Subcutaneous adipose tissue (tissue), 3 donors: ENCODE data around the genes TAPBPL, RBP5 and ACSM4.

DNA sequence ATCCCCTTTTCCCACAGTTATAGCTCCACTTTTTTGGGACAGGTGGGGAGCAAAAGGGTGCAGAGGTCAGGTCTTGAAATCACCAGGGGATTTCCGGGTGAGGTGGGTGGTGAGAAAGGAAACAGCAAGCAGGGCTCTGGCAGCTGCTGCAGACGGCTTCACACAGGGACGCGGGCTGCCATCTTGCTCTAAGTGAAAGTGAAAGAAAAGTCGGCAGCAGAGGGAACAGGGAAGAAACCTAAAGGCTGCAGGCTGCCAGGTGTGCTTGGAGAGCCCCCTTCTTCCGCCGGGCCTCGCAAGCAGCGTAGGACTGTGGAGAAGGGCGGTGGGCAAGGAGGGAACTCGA lies at the start of gene TAPBPL:
Gene TAPBPL, plus strand, starts transcription at position 151 of the 346 bp plus-strand sequence.
- PRO-cap: unidirectional peak, plus-strand start at position 151 of the sequence; bidirectional peak, plus-strand start at position 216 of the sequence, minus-strand start at position 179 of the sequence
- RAMPAGE, long total RNA, 3 experiments: start-site peak on the plus strand in 3 of 3 experiments, centred at positions 184 to 218 of the sequence, 19 to 71 reads per replicate

DNA sequence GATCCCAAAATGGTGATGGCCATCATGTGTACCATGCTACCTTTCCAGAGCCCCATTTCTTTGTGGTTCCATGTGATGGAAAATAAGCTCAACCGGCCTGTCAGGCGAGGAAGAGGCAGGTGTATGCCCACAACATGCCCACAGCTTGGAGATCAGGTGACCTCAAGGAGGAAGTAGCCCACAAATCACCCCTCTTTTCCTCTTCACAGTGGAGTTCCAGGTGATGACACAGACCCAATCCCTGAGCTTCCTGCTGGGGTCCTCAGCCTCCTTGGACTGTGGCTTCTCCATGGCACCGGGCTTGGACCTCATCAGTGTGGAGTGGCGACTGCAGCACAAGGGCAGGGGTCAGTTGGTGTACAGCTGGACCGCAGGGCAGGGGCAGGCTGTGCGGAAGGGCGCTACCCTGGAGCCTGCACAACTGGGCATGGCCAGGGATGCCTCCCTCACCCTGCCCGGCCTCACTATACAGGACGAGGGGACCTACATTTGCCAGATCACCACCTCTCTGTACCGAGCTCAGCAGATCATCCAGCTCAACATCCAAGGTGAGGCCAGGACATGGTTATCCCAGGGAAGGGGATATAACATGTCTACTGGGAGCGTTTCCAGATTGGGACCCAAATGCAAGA lies 5.5 kb downstream of the TAPBPL start:
- PRO-cap: no peak
- RAMPAGE, long total RNA, 3 experiments: no peak in any of the 3 experiments

DNA sequence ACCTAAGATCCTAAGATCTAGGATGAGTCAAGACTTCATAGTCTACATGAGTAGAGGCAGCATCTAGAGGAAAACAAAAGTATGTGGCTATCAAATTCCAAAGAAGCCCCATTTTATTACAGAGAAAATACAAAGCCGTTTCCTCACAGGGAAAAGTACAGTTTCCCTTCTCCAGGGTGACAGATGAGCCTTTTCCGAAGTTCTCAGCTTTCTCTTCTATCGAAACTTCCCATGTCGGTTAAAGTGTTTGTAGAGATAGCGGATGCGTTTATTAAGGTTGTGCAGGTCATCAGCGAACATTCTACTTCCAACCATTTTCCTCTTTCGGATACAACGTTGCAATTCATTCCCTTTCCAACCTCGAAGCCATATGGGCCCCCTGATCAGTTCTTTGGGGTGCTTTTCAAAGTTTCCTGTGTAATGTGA lies 994 bp downstream of the MRPL51 start:
- PRO-cap: no peak
- RAMPAGE, long total RNA, 3 experiments: no peak in any of the 3 experiments

GRCh38 chr12:6541647-6542046 lies 7.3 kb downstream of the GAPDH start:
- PRO-cap: no peak
- RAMPAGE, long total RNA, 3 experiments: no peak in any of the 3 experiments

DNA sequence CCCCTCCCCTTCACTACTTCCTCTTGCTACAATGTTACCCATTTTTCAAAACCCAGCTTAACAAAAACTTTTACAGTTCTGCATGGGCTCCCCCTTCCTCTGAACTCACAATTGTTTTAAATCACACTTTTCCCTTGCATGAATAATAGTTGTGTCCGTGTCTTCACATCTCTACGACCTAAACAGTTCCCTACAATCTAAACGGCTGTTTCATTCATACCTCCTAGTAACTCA lies 705 bp downstream of the NOP2 start:
- PRO-cap: no peak
- RAMPAGE, long total RNA, 3 experiments: no peak in any of the 3 experiments

GRCh38 chr12:6575599-6575899 lies 7.5 kb upstream of the NOP2 start:
- PRO-cap: no peak
- RAMPAGE, long total RNA, 3 experiments: no peak in any of the 3 experiments

GRCh38 chr12:6581038-6581541 lies 13.0 kb upstream of the NOP2 start:
- PRO-cap: no peak
- RAMPAGE, long total RNA, 3 experiments: no peak in any of the 3 experiments

- PRO-cap: no peak
- RAMPAGE, long total RNA, 3 experiments: no peak in any of the 3 experiments
Measured at GRCh38 chr12:6593440-6593639, 13.8 kb downstream of the CHD4 start.

- PRO-cap: no peak
- RAMPAGE, long total RNA, 3 experiments: no peak in any of the 3 experiments
Measured at GRCh38 chr12:6601860-6602287, 5.3 kb downstream of the CHD4 start.

DNA sequence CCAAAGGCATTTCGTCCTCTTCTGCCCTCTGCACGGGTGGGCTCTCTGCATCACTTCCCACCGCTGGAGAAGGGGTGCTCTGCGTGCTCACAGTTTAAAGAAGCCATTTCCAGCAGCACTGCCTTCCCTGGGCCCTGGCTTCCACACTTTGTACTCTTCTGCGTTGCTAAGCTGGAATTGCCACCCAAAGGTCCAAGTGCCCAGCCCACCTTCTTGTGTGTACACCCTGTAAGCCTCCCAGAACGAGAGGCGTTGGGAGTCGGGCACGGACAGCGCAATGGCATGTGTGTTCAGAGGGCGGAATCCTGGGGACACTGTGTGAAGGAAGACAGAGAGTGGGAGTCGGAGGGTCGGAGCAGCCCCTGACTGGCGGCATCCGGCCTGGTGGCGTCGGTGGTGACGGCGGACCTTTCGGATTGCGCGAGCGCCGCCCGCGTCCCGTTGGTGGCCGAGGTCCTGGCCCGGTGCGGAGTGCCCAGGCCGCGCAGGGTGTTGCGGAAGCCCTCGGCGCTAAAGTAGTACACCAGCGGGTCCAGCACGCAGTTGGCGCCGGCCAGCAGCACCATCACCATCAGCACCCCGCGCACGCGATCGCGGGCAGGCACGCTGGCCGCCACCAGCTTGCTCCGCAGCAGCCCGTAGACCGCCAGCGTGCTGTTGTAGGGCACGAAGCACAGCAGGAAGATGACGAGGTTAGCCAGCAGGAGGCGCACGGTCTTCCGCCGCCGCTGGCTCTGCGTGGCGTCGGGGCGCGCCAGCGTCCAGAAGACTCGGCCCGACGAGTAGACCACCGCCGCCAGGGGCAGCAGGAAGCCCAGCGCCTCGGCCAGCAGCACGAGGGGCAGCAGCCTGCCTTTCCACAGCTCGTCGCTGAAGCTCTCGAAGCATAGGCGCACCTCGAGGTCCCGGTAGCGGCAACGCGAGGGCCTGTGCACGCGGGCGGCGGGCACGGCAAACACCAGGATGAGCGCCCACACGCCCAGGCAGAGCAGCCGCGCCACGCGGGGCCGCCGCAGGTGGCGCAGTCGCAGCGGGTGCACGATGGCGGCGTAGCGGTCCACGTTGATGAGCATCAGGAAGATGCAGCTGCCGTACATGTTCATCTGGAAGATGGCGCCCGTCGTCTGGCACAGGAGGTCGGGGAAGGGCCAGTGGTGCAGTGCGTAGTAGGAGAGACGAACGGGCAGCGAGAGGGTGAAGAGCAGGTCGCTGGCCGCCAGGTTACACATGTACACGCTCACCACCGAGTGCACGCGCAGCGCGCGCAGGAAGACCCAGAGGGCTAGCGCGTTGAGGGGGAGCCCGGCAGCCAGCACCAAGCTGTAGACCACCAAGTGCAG lies 13.1 kb upstream of the CHD4 start:
- PRO-cap: no peak
- RAMPAGE, long total RNA, 3 experiments: no peak in any of the 3 experiments

- PRO-cap: no peak
- RAMPAGE, long total RNA, 3 experiments: no peak in any of the 3 experiments
Measured at GRCh38 chr12:6631393-6631896, 4.3 kb downstream of the LPAR5 start.

- PRO-cap: no peak
- RAMPAGE, long total RNA, 3 experiments: no peak in any of the 3 experiments
Measured at GRCh38 chr12:6638828-6640008, 3.5 kb upstream of the LPAR5 start.

DNA sequence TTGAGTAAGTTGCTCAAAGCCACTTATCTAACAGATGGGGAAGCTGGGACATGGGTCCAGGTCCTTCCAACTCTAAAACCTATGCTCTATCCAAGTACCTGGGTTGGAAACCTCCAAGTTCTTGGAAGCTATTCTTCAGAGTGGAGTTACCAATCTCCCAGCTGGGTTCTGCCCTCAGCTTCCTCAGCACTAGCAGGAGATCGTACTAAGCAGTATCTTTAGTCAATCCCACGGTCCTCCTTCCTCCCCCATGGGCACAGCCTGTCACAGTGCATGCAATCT lies 5.3 kb upstream of the LPAR5 start:
- PRO-cap: no peak
- RAMPAGE, long total RNA, 3 experiments: no peak in any of the 3 experiments

- PRO-cap: no peak
- RAMPAGE, long total RNA, 3 experiments: no peak in any of the 3 experiments
Measured at GRCh38 chr12:6870946-6871934, 1.9 kb downstream of the SPSB2 start.

GRCh38 chr12:6948915-6949178 lies 2.3 kb upstream of the PTPN6 start:
- PRO-cap: no peak
- RAMPAGE, long total RNA, 3 experiments: no peak in any of the 3 experiments

GRCh38 chr12:6954740-6955790 lies 3.9 kb downstream of the PTPN6 start:
- PRO-cap: no peak
- RAMPAGE, long total RNA, 3 experiments: no peak in any of the 3 experiments

GRCh38 chr12:6961797-6962131 lies 8.7 kb downstream of the PHB2 start:
- PRO-cap: bidirectional peak, plus-strand start at chr12:6962017, minus-strand start at chr12:6961927
- RAMPAGE, long total RNA, 3 experiments: no peak in any of the 3 experiments

DNA sequence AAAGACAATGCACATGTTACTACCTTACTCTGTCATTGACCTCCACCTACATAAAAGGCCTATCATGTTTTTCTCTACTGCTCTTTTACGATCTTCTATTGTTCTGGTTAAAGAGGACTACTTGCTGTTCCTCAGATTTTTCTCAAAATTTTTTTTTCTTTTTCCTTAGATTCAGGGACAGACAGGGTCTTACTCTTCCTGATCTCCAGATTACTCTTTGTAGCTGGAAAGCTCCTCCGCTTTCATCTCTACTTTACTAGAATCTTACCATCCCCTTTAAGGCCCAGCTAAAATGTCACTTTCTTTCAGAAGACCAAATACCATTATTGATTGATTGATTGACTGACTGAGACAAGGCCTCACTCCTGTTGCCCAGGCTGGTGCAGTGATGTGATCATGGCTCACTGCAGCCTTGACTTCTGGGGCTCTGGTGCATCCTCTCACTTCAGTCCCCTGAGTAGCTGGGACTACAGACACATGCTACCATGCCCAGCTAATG lies 8.1 kb downstream of the LPCAT3 start:
- PRO-cap: no peak
- RAMPAGE, long total RNA, 3 experiments: start-site peak on the minus strand in 1 of 3 experiments, centred at position 428 of the sequence, 6 reads per replicate

GRCh38 chr12:7128560-7129579 lies at the start of gene RBP5:
RBP5 (minus strand) TSS chr12:7128889.
- PRO-cap: unidirectional peak, minus-strand start at chr12:7128887
- RAMPAGE, long total RNA, 3 experiments: start-site peak on the plus strand in 1 of 3 experiments, at chr12:7128938-7129370 at its widest, 9 reads per replicate

DNA sequence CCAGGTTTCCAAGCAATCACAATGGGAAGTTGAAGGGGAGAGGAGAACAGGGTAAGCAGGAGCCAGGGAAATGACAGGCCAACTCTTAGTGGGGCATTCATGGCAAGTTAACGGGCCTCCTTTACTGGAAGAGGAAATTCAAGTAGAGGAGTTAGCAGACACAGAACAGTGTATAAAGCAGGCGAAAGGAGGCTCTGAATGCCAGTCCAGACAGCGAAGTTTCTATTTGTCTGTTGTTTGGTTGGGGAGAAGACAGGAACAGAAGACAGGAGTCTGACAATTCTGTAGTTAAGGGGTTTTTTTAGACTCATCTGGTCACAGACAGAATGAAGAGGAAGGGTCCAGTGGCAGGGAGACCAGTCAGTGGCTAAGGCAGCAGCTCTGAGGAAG lies at the start of gene ACSM4:
Gene ACSM4, plus strand, starts transcription at position 298 of the 390 bp plus-strand sequence.
- PRO-cap: no peak
- RAMPAGE, long total RNA, 3 experiments: no peak in any of the 3 experiments